Colon Carcinoma Metastatic in the Brain (tissue), 2 donors: ENCODE data around the genes GATAD1, SAMD9L and BET1.

- PRO-cap, 2 experiments: no peak in any of the 2 experiments
Observed at GRCh38 chr7:90621169-90621635, 25.1 kb downstream of the CDK14 start.

DNA sequence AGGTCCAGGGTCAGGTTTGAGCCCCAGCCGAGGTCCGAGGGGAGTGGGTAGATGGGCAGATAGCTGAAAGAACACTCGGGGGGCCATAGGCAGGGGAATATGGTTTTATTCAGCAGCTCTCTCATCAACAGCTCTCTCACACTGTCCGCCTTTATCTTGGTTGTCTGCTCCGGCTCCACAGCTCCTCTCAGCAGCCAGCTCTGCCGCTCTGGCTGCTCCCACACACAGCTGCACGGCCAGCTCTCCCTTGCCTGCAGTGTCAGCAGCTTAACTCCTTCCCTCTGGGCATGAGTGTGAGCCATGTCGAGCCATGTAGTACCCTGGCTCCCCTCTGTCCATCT, 170.5 kb downstream of the CDK14 start:
- PRO-cap, 2 experiments: no peak in any of the 2 experiments

- PRO-cap, 2 experiments: no peak in any of the 2 experiments
Observed at GRCh38 chr7:91455301-91455944, 191.2 kb downstream of the FZD1 start.

DNA sequence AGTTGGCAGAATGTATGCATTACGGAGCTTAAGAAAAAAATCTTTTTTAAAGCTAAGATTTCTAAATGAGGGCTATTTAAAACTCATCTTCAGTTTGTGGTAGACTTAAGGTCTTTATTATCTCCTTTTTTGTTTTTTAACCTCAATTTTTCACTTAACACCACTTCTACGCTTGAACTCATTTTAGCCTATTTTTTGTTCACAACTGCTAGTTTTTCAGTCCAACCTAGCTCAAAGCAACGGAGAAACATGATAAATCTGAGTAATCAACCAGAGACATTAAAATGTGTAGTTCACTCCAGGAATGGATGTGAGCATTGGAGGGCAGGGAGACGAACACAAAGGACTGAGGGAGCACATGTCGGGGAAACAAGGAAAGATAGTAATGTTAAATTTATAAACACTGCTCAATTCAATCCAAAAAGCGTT, 1.2 kb upstream of the AKAP9 start:
- PRO-cap, 2 experiments: no peak in any of the 2 experiments

- PRO-cap, 2 experiments: no peak in any of the 2 experiments
Observed at GRCh38 chr7:92041961-92042710, 92.1 kb downstream of the CYP51A1 start.

GRCh38 chr7:92345098-92346175, 99.7 kb downstream of the ANKIB1 start:
- PRO-cap, 2 experiments: no peak in any of the 2 experiments

GRCh38 chr7:92380850-92381689, 66.2 kb upstream of the GATAD1 start:
- PRO-cap, 2 experiments: no peak in any of the 2 experiments

DNA sequence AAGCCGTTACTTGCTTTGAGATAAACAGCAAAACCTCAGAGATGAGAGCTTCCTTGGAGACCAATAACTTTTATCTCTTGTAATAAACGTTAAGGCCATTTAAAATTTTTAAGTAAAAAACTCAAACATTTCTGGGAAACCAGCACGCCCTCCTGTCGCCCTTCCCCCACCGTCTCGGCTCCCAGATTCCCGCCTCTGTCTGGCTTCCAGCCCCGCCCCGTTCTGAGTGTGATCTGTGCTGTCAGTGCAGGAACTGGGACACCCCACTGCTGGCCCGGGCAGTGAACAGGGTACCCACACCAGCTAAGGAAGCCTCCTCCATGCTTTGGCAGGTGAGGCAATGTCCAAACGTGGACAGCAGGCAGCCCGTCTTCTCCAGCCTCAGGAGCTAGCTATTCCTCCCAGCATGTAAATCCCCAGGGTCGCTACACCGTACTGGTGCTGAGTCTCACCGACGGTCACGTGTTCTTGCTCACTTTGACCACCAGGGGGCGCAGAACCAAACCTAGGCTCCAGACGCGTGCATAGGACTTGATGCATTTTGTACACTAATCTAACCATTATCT, 22.9 kb upstream of the GATAD1 start:
- PRO-cap, 2 experiments: peak in 1 of 2 experiments; most common plus-strand start position 258 of the sequence (in 1)

DNA sequence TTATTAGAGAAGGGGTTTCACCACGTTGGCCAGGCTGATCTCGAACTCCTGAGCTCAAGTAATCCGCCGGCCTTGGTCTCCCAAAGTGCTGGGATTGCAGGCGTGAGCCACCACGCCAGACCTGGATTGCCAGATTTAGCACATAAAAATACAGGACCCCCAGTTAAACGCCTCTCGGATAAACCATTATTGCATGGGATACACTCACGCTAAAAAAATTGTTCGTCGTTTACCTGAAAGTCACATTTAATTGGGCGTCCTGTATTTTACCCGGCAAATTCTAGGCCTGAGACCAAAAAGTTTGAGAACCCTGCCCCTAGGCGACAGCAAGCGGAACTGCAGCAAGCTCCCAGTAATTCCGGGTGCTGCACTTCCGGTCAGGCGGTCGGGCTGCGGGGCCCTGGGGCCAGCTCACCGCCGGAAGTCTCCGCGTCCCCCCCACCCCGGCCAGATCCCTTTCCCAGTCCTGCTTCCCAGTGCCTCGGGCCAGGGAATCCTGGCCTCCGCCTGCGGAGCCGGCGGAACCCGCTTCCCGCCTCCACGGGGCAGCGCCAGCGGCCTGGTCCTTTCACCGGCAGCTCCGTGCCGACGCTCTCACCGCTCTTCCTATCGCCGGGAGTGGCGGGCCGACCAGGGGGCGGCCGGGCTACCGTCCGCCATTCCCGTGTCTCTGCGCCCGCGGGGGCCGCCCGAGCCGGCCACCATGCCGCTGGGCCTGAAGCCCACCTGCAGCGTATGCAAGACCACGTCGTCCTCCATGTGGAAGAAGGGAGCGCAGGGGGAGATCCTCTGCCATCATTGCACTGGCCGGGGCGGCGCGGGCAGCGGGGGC, at the start of gene GATAD1:
Gene GATAD1, plus strand, starts transcription at position 456 of the 832 bp plus-strand sequence.
- PRO-cap, 2 experiments: peak in 2 of 2 experiments; most common plus-strand start position 450 of the sequence (in 2)

GRCh38 chr7:92447859-92448662, 779 bp downstream of the GATAD1 start:
- PRO-cap, 2 experiments: peak in 2 of 2 experiments; most common plus-strand start chr7:92448025 (in 2); most common minus-strand start chr7:92447949 (in 2)

GRCh38 chr7:92627975-92628274, 37.7 kb upstream of the FAM133B start:
- PRO-cap, 2 experiments: no peak in any of the 2 experiments

- PRO-cap, 2 experiments: no peak in any of the 2 experiments
Observed at GRCh38 chr7:92800206-92800936, 36.0 kb downstream of the CDK6 start.

GRCh38 chr7:92926281-92927060, 90.1 kb upstream of the CDK6 start:
- PRO-cap, 2 experiments: no peak in any of the 2 experiments

- PRO-cap, 2 experiments: no peak in any of the 2 experiments
Observed at GRCh38 chr7:93145210-93146527, 2.5 kb downstream of the SAMD9L start.

DNA sequence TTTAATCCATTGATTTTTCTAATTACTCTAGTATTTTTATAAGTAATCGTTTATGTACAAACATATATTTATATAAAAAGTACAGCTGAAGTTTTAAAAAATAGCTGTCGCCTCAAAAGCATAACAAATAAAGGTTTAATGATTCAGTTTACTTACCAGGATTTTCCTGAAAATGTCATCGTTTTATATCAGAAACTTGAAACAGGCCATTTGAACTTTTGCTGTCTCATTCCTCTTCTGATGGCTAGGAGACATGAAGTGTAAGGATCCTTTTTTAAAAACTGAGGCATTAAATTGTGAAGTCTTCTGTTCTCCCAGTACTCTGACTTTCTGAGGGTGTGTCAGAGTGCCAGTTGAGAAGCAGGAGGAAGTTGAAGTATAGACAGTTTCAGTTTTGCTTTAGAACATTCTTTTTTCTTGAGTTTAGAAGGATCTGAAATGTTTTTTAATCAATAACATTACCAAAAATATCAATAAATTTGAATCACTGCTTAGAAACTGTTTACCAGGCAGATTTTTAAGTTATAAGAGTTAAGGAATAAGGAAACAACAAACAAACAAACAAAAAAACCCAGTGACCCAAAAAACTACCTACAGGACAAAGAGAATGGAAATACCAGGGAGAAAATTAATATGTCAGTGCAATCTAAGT, at the start of gene SAMD9L:
Gene SAMD9L, minus strand, starts transcription at position 348 of the 652 bp plus-strand sequence.
- PRO-cap, 2 experiments: no peak in any of the 2 experiments

DNA sequence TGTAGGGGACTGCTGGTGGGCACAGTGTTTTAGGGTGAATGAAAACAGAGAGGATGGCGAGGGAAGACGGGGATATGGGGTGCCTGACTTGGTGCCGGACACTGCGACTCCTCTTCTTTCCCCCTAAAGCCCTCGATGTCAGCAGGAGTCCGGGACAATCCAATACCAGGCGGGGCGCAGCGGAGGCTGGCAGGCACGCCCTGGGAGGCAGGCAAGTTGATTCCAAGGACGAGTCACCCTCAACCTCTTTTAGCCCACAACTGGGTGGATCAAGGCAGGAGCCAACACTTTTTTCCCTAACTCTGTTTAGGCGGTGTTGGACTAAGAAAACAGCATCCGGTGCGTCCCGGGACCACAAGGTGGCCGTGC, 937 bp upstream of the CALCR start:
- PRO-cap, 2 experiments: no peak in any of the 2 experiments

DNA sequence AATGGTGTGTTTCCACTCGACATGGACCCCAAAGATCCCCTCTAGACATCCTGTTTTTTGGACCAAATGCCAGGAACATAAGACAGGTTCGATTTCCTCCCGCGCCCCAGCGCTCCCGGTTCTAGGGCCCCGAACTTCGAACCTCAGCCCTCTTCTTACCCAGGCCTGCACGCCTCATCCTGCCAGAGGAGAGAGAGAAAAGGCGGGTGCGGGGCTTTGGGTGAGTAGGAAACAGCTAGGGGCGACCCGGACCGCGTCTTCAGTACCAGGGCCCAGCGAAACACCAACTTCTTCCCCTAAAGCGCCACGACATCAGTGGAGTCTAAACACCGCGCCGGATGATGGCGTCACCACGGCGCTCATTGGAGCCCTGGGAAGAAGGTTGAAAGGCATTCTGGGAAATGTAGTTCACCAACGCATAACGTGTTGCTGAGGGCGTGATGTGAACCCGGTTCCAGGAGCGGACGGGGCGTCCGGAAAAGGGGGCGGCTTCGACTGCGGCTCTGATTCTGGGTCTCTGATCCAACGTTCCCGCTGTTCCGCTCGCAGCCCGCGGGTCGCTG, at the start of gene BET1:
Gene BET1, minus strand, starts transcription at position 317 of the 563 bp plus-strand sequence.
- PRO-cap, 2 experiments: peak in 2 of 2 experiments; most common plus-strand start position 419 of the sequence (in 1); most common minus-strand start position 264 of the sequence (in 1)

- PRO-cap, 2 experiments: no peak in any of the 2 experiments
Observed at GRCh38 chr7:94160781-94161169, 156.6 kb upstream of the BET1 start.

GRCh38 chr7:94347870-94348556, 46.7 kb upstream of the COL1A2 start:
- PRO-cap, 2 experiments: no peak in any of the 2 experiments

GRCh38 chr7:94375030-94375526, 19.6 kb upstream of the COL1A2 start:
- PRO-cap, 2 experiments: no peak in any of the 2 experiments